Diencephalon (tissue), 2 donors: ENCODE measurements around a stretch of chr2.

DNA sequence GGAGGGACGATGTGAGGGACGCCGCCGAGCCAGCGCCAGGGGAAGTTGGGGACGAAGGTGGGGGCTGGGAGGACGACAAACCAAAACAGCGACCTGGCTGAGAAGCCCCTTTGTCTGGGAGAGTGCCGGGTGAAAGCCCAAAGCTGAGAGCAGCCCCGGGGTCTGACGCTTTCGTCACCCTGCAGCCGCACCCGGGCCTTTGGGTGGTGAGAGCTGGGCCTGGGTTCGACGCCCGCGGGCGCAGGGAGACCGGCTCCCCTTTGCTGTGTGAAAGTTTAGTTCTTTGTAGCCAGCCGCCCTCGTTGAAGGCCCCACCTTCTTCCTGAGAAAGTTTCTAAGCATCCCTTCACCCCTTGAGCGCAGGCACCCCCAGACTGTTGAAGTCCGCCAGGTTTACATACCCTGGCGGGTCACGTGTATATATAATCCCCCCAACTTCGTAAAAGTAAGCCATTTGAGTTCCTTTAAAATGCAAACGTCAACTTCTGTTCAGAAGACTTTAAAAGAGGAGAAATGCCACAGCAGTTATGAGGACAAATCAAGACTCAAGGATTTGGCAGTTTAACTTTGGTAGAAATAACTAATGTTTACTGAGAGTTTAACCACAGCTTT is 872 bp upstream of the MBOAT2 start:
- RAMPAGE, long total RNA, result no peak

GRCh38 chr2:9103633-9104240 is 100.3 kb upstream of the MBOAT2 start:
- RAMPAGE, long total RNA, result no peak

DNA sequence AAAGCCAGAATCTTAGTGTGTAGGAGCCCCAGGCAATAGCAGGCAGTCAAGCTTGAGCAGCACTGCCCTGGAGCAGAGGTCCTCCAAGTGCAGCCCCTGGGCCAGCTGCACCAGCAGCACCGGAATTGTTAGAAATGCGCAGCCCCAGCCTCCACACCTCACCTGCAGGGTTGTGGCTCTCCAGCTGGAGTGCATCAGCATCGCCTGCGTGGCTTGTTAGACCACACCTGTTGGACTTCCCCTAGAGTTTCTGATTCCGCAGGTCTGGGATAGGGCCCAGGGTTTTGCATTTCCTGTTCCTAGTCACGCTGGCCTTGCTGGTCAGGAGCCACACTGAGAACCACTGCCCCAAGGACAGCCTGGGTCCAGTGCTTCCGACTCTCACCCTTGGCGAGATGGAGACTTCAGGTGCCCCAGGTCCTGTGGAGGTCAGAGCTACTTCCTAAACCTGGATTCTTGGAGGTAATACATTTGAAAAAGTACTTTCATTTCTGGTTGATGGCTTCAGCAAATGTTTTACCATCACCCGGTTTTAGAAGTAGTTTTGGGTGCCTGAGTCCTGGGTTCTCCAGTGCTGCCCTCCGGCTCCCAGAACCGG is 100.4 kb downstream of the ASAP2 start:
- RAMPAGE, long total RNA, result no peak

- RAMPAGE, long total RNA, result no peak
Observed at GRCh38 chr2:9418291-9418874, 4.9 kb downstream of the ITGB1BP1 start.

- RAMPAGE, long total RNA, result no peak
Observed at GRCh38 chr2:9550966-9551478, 4.6 kb downstream of the ADAM17 start.

DNA sequence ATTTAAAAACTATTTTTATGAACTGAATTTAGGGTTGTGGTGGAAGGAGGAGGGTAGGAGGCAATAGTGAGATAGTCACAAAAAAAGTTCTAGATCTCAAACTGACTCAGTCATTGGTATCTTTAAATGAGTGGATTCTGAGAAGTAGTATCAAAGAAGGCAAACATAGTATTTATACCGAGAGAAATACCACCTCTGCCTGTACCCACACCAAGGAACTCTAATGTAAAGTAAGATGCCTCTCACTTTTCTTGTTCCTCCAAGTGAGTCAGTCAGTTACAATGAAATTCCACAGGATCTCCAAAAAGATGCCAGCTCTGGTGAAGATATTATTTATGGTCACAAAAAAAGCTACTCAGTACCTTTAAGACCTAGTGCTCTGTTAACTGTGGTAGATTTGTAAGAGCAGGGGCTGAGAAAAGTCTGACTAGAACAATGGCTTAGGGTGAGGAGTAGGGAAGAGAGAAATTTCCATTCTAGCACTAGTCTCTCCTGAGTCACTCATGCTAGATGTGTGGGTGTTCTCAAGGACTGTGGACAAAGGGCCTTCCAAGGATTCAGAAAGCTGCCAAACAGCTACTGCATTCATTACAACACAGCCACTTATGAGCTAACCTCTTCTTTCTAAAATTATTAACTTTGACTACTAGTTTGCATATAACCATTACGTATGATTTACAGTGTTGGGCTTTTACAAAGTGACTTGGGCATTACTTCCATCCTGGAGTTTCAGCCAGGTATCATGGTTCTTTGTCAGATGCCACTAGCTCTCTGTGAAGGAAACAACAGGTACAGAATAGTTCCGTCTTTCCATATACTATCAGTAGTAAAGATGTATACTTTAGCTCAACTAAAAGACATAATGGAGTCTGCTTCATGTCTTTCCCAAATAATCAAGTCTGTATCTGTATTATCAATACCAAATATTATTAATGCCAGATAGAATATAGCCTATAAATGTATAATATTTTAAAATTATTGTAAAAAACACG is 36.1 kb downstream of the YWHAQ start:
- RAMPAGE, long total RNA, result no peak

- RAMPAGE, long total RNA, result no peak
Observed at GRCh38 chr2:9610716-9611685, 19.8 kb downstream of the YWHAQ start.

GRCh38 chr2:9631127-9631249 is 191 bp upstream of the YWHAQ start:
- RAMPAGE, long total RNA, result no peak

DNA sequence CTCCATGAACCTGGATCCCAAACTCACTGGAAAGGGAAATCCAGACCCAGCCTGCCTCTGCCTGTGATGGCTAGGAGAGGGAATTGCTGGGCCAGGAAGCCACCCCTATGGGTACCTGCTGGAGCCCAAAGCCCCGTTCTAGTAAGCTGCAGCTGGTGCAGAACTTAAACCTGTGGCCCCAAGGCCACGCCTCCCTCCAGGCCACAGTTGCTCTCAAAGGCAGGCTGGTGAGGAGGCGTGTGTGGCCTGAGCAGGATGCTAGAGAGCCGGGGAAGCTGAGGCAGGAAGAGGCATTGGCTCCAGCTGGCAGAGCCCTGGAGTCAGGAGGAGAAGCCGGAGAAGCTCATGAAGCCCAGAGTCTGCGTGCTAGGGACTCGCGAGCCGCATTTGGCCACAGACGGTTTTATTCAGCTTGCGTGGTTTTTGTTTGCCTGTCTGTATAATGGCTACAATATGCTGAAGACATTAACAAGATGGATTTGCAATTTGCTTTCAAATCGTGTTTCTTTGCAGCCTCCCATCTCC is 63.4 kb upstream of the TAF1B start:
- RAMPAGE, long total RNA, result no peak

- RAMPAGE, long total RNA, result no peak
Observed at GRCh38 chr2:10077009-10077447, 3.2 kb downstream of the CYS1 start.

GRCh38 chr2:10190819-10191200 is 68.3 kb downstream of the RRM2 start:
- RAMPAGE, long total RNA, result no peak

GRCh38 chr2:10228324-10229521 is 74.0 kb upstream of the HPCAL1 start:
- RAMPAGE, long total RNA, result no peak

DNA sequence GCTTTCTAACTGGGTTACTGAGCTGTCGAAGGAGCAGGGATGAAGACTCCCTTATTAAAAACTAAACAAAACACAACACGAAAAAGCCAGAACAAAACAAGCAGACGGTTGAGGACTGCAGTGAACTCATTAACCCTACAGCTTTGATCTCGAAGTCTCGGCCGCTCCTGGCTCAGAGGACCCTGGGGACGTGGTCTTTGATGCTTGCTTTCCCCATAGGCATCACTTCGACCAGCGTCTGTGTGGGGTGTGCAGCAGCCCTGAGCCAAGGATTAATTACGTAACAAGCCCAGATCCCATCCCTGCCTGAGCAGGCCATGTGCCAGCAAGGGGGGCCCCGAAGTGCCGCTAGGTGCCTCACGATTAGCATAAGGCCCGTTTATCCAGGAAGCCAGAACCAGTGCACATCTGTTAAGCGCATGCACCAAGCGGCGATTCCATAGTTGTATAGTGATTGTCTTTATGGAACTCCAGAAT is 41.4 kb downstream of the HPCAL1 start:
- RAMPAGE, long total RNA, result no peak

GRCh38 chr2:10352486-10353150 is 49.9 kb downstream of the HPCAL1 start:
- RAMPAGE, long total RNA, result no peak

GRCh38 chr2:10378165-10378701 is 69.9 kb downstream of the ODC1 start:
- RAMPAGE, long total RNA, result no peak

GRCh38 chr2:10412465-10412812 is 35.7 kb downstream of the ODC1 start:
- RAMPAGE, long total RNA, result no peak

DNA sequence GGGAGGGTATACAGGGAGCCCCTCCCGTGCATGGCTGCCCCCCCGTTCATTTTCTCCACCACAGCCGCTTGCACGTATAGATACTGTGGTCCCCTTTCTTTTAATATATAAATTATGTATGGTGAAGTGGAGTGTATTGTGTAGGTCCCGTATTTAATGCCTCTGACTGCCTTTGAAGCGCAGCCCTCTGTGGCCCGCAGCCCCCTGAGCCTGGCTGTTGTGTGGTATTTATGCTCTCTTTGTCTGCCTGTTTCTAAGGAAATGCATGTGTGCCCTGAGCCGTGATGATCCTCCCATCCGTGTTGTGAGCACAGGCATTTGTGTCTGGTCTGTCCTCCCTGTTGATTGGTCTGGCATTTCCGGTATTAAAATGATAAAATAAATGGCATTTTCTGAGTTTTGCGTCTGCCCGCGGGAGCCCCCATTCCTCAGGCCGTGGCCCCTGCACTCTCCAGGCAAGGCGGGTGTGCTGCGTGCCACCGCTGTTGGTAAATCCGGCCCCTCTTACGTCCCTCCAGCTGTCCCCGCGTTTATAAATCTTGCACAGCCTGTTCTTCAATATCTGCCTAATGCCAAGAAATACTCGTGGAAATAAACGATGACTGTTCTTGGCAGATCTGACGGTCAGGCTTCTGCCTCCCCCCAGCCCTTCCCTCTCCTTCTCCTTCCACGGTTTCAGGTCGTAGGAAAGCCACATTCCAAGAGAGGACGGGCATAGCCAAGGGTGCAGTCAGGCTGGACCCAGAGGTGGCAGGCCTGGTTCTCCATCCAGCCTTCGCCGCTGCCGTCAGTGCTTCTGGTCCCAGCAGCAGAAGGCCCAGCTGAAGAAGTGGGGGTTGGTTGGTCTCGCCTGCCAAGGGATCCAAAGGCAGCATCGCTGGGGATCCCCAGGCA is 20.7 kb downstream of the ODC1 start:
- RAMPAGE, long total RNA, result no peak

DNA sequence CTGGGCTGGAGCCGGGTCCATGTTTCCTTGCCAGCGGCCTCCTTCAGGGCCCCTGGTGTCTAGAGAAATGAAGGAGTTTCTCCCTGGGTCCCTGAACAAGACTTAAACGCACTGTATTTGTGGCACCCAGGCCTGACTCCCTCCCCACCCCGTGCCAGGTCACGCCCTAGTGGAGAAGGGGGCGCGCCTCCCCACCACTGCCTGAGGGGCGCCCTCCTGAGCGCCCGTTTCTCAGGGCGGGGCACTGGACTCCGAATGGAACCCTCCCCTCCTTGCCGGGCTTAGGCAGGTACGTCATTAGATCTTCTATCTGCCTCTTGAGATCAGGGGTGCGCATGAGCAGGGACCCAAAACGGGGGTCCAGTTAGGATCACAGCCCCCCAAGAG is 16.3 kb downstream of the ODC1 start:
- RAMPAGE, long total RNA, result no peak

- RAMPAGE, long total RNA, result no peak
Observed at GRCh38 chr2:10444386-10445029, 3.6 kb downstream of the ODC1 start.

GRCh38 chr2:10490601-10491305 is 42.6 kb upstream of the ODC1 start:
- RAMPAGE, long total RNA, result no peak